Progenitor cell of endocrine pancreas (in vitro differentiated cells): ENCODE results near the genes GPR101 and SPANXA1.

DNA sequence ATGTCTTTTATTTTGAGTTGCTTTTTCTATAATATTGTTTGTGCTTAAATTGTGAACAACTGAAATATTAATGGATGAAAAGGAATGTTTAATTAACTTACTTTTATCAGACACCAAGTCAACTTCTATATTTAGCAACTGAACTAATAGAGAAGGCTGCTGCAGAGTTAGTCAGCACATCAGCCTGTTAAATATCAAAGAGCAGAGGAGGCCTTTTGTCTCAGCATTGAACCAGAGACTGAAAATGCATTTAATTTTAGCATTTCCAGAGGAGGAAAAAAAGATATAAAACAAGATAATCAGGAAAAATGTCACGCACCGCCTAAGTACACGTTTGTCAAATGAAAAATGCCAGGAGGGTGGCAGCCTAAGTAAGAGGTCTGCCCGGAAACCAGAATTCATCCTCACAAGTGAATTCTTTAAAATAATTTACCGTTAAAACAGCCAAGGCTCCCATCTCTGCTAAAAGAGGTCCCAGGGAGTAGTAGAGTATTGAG lies 69.7 kb upstream of the FHL1 start:
- PRO-cap = no peak

DNA sequence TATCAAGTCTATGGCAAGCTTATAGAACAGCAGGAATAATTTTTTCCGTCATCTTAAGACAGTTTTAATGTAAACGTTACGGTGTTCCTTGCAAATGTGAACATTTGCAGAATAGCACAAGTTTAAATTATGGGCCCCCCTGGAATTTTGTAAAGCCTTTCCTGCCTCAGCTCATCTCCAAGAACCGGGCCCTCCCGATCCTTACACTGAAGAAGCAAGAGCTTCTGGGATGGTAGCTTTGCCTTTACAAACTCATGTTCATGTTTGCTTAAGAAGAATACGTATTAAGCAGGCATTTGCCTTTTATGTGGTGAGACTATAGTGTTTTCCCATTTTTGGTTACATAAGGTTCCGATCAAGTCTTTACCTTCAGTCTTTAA lies 47.8 kb upstream of the FHL1 start:
- PRO-cap = no peak

DNA sequence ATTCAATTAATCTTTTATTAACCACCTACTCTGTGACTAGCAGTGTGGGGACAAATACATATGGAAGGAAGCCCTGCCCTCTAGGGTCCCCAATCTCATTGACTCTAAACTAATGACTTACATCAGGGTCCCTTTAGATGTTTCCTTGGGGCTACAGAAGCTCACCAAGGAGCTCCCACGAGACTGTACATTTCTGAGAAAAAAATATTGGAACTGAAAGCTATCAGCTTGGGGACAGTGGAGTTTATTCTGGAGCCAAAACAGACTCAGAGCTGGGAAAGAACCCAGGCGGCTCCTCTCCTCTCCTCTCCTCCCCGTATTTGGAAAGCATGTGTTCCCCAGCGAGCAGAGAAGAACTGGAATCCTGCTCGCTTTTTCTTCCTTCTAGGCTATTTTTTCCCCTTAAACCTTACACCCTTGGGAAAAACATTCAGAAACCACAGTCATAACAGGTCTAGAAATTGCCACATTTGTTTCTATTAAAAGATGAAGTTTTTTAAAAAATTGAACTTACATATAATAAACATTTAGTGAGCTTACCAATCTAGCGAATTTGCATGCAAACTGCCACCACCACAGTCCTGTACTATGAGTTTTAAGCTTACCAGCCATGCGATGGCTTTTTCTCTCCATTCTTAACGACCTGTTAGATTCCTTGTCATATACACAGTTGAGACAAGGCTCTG lies 4.4 kb upstream of the MAP7D3 start:
- PRO-cap = no peak

DNA sequence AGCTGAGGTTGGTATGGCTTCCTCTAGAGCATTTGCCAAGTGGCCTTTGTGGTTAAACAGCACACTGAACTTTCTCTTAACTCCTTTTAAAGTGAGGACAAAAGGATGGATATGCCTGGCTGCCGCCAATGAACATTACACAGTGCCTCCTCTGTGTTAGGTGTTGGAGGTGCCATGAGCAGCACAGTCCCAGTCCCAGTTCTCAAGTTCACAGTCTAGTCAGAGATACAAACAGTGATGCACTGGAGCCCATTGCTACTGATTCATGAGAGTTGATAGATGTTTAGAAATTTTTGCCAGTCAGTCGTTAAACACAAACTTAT lies 54.5 kb downstream of the VGLL1 start:
- PRO-cap = no peak

DNA sequence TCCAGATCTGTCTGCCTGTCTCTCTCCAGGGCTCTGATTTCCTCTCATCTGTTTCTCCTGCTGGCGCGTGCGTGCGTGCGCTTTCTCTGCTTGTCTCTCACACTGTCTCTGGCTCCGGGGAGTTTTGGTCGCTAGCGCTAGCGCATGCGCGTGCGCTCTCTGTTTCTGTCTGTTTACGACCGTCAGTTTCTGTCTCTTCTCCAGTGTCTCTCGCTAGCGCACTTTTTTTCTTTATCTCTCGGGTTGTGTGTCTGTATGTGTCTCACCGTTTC lies 1.9 kb downstream of the GPR101 start:
- PRO-cap = no peak

- PRO-cap = unidirectional peak, minus-strand start at chrX:137033995
These were observed at the start of gene GPR101 for GRCh38 chrX:137033925-137034131. Gene GPR101 (minus strand): TSS chrX:137033995.

GRCh38 chrX:137563277-137563604 lies 2.7 kb upstream of the ZIC3 start:
- PRO-cap = no peak

GRCh38 chrX:137573277-137574509 lies 7.8 kb downstream of the ZIC3 start:
- PRO-cap = no peak

GRCh38 chrX:139003234-139003535 lies 291.7 kb upstream of the FGF13 start:
- PRO-cap = no peak

DNA sequence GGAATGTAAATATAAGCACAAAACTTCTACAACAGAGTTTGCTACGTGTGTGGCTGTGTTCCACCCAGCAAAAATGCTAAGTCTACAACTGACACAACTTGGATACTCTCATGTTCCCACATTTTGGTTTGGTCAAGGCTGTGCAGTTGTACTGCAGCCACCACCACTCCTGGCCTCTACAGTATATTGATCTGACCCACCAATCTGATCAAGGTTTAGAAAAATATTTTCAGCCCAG lies 12.1 kb downstream of the F9 start:
- PRO-cap = no peak

GRCh38 chrX:139691999-139692474 lies 15.9 kb downstream of the MCF2 start:
- PRO-cap = no peak

- PRO-cap = no peak
These were observed 84.9 kb downstream of the ATP11C start for GRCh38 chrX:139847772-139848631.

DNA sequence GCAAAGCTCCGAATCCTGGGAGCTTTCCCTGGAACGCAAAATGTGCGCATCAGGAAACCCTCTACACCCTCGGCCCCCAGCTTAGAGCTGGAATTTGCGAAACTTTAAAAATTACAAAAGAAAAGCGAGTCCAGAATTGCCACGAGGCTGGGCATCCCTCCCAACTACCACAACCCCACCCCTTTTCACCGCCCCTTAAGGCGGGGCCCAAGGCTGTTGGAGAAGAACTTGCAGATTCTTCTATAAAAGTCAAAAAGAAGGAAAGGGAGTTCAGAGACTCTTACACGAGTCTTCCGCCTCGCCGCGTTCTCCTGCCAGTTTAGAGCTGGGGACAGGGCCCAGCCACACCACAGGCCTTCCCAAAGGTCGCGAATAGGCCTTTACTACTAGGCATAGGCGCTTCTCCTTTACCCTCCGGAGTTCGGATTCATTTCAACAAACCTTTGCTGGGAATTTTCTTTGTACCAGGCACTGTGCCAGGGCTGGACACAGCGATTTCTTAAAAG lies 560 bp upstream of the ATP11C start:
- PRO-cap = bidirectional peak, plus-strand start at position 273 of the sequence, minus-strand start at position 96 of the sequence

DNA sequence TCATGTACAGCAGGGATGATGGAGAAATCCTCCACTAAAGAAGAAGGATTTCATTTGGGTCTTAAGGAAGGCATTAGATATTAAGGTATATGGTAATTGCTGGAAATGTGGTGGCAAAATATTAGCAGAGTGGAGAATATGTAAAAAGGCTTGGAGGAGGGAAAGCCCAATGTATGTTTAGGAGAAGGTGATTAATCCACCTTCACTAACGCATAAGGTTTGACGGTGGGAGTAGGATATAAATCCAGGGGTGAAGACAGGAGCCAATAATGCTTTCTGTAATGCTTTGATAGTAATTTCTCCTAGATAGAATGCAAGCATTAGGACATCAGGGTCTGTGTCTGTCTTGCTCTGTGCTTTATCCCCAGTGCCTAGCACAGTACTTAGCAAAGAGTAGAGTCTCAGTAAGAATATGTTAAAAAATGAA lies 21.1 kb upstream of the ENSG00000230707 start:
- PRO-cap = no peak

- PRO-cap = unidirectional peak, plus-strand start at chrX:140764539; unidirectional peak, plus-strand start at chrX:140764561
These were observed 238.0 kb upstream of the SPANXB1 start for GRCh38 chrX:140764246-140764973.

DNA sequence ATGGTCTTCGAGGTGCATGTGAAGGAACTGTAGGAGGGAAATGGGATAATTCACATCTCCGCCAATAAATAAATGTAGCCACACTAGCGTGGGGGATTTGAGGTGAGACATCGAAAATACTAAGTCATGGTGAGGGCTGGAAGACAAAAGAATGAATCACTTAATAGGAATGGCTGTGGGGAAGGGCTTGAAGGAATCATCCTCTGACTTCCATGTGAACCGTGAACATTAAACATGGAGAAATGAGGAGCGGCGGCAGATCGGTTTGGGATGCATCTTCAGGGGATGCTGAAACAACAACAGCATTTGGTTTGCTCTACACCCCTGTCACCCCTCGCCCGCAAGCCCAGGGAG lies 284 bp upstream of the SPANXB1 start:
- PRO-cap = no peak

- PRO-cap = no peak
These were observed at the start of gene SPANXA1 for GRCh38 chrX:141584612-141584912. Gene SPANXA1 (minus strand): TSS chrX:141584738.

DNA sequence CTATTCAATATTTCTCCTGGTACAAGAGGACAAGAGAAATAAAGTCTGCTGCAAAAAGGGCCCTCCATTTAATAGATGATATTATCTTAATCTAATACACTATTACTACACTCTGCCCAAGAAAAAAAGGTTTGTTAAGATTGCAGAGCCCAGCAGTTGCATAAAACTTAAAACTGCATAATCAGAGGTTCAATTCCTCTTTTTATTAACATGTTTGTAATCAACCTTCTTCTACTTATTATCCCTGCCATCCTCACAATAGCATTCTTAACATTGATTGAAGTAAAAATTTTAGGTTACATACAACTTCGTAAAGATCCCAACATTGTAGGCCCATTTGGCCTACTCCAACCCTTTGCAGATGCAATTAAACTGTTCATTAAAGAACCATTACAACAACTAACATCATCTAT lies 84.4 kb downstream of the SPANXN3 start:
- PRO-cap = no peak

DNA sequence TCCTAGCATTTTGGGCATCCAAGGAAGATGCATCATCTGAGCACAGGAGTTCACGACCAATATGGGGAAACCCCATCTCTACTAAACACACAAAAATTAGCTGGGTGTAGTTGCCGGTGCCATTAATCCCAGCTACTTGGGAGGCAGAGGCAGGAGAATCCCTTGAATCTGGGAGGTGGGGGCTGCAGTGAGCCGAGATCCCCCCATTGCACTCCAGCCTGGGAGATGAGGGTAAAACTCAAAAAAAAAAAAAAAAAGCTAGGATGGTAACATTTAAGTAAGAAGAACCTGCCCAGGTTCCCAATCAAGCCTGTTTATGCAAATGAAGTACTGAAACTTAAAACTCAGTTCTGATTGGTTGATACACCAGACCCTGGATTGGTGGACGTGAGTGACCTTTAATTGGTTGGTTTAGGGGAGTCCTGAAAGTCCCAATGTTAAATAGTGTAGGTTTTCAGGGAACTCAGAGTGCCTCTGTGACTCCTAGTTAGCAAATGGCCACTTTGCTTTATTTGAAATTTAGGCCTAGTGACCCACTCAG lies 211.7 kb downstream of the SLITRK2 start:
- PRO-cap = no peak

- PRO-cap = no peak
These were observed 63.0 kb upstream of the CXorf51A start for GRCh38 chrX:146877522-146877881.